Mesenchymal stem cell of adipose (primary cell): ENCODE data around the genes CD2AP, OPN5 and DEFB114.

- CAGE, long polyA plus RNA, result no peak
Observed at GRCh38 chr6:46492184-46492478, 882 bp upstream of the RCAN2 start.

DNA sequence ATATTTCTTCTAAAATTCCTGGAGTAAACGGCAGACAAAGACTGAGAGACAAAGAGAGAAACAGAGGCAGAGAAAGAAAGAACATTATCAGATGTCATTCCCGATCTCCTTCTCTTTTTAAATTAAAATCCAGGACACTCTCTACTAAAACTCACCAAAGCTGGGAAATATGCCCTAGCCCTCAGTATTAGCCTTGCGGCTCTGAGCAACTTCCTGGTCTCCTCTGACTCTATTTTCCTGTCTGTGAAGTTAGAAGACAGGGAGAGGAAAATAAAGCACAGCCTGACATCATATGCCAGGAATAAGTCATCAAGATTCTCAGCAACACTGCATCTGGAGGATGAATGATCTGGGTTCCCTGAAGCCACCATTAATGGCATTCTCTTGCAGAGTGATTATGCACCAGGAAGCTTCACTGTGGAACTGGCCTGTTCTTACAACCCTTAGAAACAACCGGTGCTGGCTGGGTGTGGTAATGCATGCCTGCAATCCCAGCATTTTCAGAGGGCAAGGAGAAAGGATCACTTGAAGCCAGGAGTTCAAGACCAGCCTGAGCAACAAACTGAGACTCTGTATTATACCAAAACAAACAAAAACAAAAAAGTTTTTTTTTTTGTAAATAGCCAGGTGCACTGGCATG is 12.4 kb downstream of the ADGRF5 start:
- CAGE, long polyA plus RNA, result no peak

GRCh38 chr6:47076704-47077304 is 34.7 kb upstream of the ADGRF1 start:
- CAGE, long polyA plus RNA, result no peak

DNA sequence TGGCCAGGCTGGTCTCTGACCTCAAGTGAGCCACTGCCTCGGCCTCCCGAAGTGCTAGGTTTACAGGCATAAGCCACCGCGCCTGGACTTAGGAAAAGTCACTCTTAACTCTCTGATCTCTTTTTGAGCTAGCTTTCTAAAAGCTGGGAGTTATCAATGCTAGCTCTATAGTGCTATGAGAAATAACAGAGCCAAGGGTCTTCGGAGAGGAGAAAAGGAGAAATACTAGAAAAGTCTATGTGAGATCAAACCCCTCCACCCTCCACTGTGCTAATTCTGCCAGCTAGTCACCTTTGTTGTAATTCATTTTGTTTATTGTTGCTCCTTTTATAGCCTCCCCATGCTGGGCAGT is 90.3 kb upstream of the ADGRF1 start:
- CAGE, long polyA plus RNA, result no peak

DNA sequence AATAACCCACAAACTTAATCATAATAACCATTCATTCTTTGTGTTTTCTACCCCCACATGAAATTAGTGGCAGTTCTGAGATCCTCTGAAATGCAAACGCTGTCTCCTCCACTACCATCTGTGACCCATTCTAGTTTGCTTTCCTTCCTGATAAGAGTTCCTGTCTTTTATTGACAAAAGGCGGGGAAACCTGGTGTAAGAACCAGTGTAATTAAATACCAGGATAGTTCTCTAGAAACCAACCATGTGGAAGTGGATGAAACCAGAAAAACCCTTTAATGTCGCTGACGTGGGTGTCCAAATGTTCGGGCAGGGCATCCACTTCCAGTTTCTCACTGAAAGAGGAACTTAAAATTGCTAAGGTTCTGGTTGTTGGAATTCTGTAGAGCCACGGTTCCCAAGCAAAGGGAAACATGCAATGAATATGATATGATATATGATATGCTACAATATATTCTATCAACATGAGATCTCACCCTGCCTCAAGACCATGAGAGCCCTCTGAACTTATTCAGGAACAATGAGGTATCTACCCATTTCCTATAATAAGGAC is 79.1 kb downstream of the TNFRSF21 start:
- CAGE, long polyA plus RNA, result no peak

- CAGE, long polyA plus RNA, result no peak
Observed at GRCh38 chr6:47308418-47308760, 1.3 kb downstream of the TNFRSF21 start.

DNA sequence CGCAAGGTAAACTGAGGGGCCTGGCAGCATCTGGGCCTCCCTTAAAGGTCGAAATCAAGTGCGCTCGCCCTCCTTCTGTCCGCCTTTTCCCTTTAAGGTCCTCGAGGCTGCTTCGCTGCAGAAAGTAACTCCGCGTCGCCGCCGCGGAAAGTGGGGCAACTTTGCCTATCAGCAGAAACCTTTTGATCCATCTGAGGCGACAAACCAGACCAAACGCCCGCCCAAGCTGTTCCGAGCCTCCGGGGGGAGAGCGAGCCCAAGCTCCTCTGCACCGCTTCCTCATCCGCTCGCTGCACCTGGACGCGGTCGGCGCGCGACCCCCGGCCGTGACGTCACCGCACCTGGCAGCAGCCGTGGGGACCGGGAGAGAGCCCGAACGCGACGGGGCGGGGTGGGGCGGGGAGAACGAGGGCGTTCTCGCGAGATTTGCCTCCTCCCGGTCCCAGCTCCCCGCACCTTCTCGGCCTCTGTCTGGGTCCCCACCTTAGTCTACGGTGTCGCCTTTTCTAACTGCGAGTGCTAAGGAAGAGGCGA is at the start of gene CD2AP:
Gene CD2AP, plus strand, starts transcription at position 466 of the 534 bp plus-strand sequence.
- CAGE, long polyA plus RNA, result no peak

- CAGE, long polyA plus RNA, result no peak
Observed at GRCh38 chr6:47592489-47593307, 105.7 kb upstream of the ADGRF4 start.

GRCh38 chr6:47597532-47597922 is 100.9 kb upstream of the ADGRF4 start:
- CAGE, long polyA plus RNA, result no peak

- CAGE, long polyA plus RNA, result no peak
Observed at GRCh38 chr6:47781766-47782211, at the start of gene OPN5. Gene OPN5, plus strand, starts transcription at chr6:47782032.

- CAGE, long polyA plus RNA, result no peak
Observed at GRCh38 chr6:49764458-49765069, 20.4 kb upstream of the CRISP3 start.

- CAGE, long polyA plus RNA, result no peak
Observed at GRCh38 chr6:49766613-49767315, 20.3 kb downstream of the PGK2 start.

GRCh38 chr6:49964008-49964322 is at the start of gene DEFB114:
Gene DEFB114, minus strand, starts transcription at chr6:49964164.
- CAGE, long polyA plus RNA, result no peak

DNA sequence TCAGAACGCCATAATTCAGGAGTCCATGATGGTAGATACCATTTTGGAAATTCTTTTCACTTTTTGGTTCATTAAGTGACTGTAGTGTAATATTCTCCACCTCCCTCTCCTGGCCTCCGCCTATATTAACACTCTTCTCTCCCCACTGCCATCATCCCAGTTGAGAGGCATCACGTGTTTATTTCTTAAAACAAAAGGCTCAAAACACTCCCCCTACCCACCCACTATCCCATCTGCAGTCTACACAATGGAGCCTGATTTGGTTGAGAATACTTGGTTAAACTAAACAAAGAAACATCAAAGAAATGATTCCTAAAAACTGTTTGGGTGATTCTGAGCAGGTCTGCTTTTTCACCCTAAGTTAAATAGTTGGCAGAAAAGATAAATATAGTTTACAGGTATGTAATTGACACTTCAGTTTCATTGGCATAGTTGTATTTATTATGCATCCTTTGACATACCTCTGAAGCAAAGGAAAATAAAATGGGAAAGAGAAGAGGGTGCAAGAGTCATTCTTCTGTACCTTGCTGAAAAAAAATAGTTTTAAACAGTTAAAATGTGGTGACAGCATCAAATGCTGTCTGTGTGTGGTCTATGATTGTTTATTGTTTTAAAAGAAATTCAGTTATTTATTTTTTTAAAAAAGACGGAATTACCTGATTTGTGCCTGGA is 6.0 kb downstream of the TFAP2B start:
- CAGE, long polyA plus RNA, result no peak

DNA sequence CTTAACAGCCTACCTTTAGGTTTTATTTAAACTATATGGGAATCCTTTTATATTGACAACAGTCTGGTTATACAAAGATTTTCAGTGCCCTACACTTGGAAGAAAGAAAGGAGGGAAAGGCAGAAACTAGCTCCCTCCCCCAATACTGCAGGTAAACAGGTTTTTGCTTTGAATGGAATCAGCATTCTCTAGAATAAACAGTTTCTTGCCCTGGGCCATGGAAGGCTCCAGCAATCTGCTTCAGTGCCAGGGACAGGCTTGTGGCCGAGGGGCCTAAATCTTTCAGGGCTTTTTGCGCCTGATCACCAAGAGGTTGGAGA is 23.7 kb downstream of the TFAP2B start:
- CAGE, long polyA plus RNA, result no peak

- CAGE, long polyA plus RNA, result no peak
Observed at GRCh38 chr6:50843824-50844398, 25.2 kb downstream of the TFAP2B start.

- CAGE, long polyA plus RNA, result no peak
Observed at GRCh38 chr6:51317591-51318039, 498.9 kb downstream of the TFAP2B start.

DNA sequence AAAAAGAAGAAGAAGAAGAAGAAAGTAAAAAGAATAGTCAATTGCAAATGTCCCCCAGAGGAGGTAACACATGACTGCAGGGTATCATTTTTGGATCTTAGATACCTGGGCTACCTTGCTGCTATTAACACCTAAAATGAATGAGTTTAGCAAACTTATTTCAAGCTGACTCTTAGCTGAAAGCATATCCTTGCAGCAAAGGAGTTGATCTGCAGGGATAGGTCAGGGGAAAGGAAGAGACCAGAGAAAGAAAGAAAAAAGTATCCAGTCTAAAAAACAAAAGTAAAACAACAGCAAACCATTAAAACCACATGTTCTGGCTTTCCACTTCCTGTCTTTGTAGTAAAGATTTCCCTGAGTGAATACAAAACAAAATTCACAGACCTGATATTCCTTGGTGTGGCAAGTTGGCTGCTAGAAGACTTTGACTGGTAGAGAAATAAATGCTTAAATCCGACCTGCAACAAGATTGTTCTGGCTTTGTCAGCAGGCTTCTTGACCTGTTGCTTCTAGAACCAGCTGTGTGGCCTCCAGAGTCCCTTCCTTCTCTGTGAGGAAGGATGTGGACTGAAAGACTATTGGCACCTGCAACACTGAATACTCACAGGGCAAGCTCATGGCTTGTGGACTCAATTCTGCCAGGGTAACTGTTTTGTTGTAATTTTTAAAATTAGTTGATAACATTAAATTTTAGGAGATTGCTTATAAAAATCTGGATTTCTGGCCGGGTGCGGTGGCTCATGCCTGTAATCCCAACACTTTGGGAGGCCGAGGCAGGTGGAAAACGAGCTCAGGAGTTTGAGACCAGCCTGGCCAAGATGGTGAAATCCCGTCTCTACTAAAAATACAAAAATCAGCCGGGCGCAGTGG is 23.5 kb upstream of the MCM3 start:
- CAGE, long polyA plus RNA, result no peak

- CAGE, long polyA plus RNA, result no peak
Observed at GRCh38 chr6:52330580-52331058, 31.3 kb upstream of the PAQR8 start.

DNA sequence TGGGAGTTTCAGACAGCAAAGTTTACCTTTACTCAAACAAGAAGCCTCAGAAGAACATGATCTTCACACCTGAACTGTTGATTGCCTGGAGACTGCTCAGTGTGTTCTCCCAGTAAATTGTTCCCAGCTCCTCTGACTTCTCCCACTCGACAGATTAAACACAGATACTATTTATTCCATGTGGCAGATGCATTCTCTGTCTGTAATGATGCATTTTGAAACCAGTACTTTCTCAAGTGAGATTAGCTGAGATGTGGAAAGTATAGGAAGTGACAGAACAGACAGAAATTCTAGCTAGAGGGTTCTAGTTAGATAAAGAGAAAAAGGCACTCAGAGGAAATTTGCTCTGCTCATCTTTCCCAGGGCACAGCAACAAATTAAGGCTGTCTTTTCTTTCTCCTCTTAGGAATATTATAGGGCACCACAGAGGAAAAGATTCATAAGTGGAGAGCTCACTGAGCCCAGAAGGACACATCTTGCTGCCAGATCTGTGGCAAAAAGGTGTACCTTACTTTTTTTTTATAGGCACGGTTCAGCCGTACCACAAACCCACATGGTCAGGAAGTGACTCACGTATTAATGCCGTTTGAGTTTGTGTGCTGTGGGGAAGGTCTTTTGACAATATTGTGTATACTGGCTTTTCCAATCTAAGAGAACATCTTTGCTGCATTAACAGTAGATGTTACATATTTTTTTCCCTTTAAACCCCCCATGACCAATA is 28.2 kb downstream of the PAQR8 start:
- CAGE, long polyA plus RNA, result no peak